ENCODE measurements around a stretch of chr5.

- RRBS: no CpG with 5 or more reads among the region's 7 CpGs
Observed at GRCh38 chr5:149310884-149311378, 34.4 kb upstream of the GRPEL2 start.

DNA sequence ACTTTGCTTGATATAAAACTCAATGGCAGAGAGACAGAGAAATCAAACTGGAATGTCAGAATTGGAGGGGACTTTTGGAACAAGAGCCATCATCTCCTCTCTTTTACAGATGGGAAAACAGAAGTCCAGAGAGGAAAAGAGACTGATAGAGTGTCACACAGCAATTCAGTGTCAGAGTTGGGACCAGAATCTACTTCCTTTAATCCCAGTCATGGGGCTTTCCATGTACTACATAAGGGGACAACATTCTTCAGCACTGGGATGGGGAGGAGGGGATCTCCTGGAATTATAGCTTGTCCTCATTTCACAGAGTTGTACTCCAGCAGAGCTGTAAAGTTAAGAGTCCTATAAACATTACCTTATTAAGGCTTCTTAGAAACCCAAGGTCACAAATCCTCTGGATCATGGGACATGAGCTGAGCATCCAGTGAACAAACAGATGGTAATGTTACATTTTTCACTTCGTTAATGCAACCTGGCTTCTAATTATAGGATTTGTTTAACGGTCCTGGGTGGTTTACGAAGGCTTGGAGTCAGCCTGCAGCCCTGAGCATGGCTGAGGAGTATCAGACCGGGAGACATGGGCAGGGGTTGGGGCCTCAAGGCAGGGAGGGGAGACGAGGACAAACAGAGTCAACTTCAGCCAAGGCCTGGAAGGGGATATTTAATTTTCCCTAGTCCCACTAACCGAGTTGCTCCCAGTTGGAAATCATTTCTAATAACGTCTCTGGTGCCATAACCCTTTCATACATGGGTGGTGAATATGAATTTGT lies 10.5 kb upstream of the IL17B start:
- RRBS: no CpG with 5 or more reads among the region's 7 CpGs

- RRBS: no CpG with 5 or more reads among the region's 21 CpGs
Observed at GRCh38 chr5:149451801-149452915, 73.1 kb upstream of the IL17B start.

DNA sequence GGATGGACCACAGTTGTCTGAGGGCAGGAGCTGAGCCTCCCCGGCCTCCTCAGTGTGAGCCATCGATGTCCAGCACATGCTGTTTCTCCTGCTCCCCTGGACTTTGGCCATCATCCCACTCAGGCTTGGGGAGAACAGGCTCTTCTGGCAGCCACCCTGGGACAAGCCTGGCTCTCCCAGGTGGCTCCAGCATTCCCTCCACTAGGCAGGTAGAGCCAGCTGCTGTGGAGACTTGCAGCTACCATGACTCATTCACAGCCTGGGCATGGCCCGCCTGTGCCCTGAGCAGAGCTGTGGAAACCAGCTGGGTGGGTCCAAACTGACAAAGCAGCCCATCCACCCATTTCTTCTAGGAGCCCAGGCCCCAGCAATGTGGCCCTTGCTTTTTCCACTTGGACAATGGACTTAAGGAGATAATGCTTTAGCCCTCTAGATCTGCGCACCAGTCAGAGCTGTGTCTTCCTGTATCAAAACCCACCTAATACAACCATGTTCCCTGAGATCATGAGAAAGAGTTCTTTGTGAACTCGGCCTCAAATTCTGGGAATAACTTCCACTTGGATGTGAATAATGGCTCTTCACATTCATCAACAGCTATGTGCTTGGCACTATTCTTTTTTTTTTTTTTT lies 76.9 kb downstream of the CSNK1A1 start:
- RRBS: no CpG with 5 or more reads among the region's 5 CpGs

DNA sequence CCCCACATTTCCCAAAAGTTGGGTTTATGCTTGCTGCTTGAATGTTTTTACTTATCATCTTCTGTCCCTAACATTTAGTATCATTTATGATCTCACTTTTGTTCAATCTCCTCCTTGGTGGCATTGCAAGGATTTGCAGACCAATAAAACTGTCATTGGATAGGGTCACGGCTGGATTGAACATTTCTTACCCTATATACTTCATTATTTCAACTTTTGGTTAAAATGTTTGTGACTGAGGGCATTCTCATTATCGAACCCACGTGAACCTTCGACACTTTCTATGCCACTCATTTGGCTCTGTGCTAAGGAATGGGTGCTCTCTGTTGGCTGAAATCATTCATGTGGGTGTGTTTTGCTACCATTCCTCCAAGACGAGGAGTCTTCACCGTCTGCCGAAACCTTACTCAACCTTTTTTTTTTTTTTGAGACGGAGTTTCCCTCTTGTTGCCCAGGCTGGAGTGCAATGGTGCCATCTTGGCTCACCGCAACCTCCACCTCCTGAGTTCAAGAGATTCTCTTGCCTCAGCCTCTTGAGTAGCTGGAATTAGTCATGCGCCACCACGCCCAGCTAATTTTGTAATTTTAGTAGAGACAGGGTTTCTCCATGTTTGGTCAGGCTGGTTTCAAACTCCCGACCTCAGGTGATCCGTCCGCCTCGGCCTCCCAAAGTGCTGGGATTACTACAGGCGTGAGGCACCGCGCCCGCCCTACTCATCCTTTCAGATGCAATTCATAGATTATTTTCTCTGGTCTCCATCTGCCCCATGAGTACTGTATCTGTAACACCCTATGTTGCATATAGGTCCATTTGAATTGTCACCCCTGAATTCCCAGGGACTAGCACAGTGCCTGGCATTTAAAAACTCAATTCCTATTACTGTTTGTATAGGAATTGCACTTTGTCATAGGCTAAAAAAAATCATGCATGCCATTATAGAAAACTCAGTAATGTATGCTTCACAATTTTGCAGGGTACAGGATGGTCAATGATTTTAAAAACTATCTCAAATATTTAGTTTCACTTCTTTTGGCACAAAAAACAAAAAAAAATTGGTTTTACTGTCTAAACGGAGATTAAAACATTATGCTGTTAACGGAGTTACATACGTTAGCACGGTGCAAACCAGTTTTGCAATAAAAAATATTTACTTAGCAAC lies 62.3 kb downstream of the CSNK1A1 start:
- RRBS: no CpG with 5 or more reads among the region's 23 CpGs

DNA sequence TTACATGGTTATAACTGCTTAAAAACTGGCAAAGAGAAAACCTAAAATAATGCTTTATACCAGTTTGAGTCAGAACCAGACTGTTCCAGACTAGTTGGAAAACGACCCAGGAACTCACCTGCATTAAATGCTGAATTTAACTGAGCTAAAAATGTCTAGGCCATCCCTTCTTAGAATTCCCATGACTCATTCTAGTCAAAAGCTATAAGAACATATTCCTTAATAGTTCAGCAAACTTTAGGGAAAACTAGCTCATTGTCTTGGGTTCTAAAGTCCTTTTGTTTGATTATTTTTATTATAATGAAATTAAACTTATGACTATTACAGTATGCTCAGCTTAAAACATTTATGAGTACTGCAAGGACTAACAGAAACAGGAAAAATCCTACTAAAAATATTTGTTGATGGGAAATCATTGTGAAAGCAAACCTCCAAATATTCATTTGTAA lies 57.4 kb downstream of the CSNK1A1 start:
- RRBS: no CpG with 5 or more reads among the region's 1 CpG

- RRBS: no CpG with 5 or more reads among the region's 3 CpGs
Observed at GRCh38 chr5:149658199-149658728, 71.8 kb upstream of the PPARGC1B start.

- RRBS: no CpG with 5 or more reads among the region's 6 CpGs
Observed at GRCh38 chr5:149702674-149702987, 27.5 kb upstream of the PPARGC1B start.

- RRBS: no CpG with 5 or more reads among the region's 2 CpGs
Observed at GRCh38 chr5:149984857-149985407, 15.5 kb downstream of the TIGD6 start.

DNA sequence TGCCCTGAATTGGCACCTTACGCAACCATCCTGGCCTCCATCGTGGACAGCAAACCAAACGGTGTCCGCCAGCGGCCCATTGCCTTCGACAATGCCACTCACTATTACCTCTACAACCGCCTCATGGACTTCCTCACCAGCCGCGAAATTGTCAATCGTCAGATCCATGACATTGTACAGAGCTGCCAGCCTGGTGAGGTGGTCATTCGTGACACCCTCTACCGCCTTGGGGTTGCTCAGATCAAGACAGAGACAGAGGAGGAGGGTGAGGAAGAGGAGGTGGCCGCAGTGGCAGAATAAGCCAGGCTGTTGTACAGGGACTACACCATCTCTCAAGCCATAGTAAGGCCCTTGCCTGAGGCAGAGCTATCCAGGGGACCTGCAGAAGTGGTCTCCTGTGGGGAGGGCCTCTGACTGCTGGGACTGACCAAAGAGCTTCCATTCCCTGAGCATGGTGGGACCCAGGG lies 34.4 kb downstream of the CSF1R start:
- RRBS: no CpG with 5 or more reads among the region's 13 CpGs

- RRBS: no CpG with 5 or more reads among the region's 7 CpGs
Observed at GRCh38 chr5:150161689-150162040, 4.9 kb upstream of the CDX1 start.

GRCh38 chr5:150178054-150178777 lies 11.6 kb downstream of the CDX1 start:
- RRBS: no CpG with 5 or more reads among the region's 8 CpGs

- RRBS: no CpG with 5 or more reads among the region's 3 CpGs
Observed at GRCh38 chr5:150410462-150410926, 2.2 kb downstream of the CD74 start.

DNA sequence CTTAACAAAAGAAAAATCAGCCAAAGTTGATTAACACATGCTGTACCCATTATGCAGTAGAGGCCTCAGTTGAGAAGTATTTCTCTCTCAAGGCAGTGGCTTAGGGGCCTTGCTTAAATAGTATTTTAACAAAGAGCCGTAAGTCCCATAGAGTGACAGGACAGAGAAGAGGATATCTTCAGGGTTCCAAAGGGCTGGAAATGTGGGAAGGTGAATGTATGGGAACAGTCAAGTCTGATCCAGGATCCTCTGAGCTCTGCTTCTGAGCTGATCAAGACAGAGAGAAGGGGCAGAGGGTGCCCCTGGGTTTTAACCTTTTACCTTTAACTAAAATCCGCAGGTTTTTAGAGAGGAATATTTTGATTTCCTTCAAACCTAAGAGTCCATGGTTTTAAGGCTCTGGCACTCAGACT lies 597 bp upstream of the CD74 start:
- RRBS: no CpG with 5 or more reads among the region's 2 CpGs

- RRBS: no CpG with 5 or more reads among the region's 13 CpGs
Observed at GRCh38 chr5:150542671-150543451, 34.9 kb downstream of the NDST1 start.

GRCh38 chr5:150557078-150558374 lies 49.6 kb downstream of the NDST1 start:
- RRBS: no CpG with 5 or more reads among the region's 23 CpGs

DNA sequence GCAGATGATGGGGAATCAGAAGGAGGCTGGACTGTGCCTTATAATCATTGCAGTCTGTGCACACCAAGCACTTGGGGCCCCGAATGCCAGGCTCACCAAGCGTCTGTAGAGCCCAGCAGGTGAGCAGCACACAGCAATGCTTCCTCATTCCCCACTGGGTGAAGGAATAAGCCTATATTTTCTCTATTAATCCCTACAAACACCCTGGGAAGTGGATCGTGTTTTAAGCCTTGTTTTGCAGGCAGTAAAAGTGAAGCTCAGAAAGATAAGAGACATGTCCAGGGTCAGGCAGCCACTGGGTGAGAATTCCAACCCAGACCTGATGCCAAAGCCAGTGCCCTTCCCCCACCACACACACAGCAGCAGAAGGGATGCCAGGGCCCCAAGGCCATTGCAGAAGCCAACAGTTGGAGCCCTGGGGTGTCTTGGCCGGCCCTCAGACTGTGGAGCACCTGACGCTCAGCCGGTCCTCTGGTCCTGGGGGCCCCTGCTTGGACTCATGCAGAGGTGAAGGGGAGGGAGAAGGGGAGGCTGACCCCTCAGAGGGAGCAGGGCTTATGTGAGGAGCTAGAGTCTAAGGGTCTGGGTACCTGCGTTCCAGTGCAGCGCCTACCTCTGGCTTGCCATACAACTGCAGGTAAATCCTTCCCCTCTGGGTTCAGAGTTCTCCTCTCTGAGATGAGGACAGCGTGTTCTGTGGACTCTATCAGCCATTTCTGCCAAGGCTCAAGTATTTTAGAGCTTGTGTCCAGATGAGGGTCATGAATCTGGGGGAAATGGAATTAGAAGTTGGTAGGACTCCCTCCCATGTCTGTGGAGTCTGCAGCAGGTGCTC lies 26.3 kb upstream of the SYNPO start:
- RRBS: no CpG with 5 or more reads among the region's 9 CpGs

- RRBS: no CpG with 5 or more reads among the region's 4 CpGs
Observed at GRCh38 chr5:150652009-150652339, 9.1 kb upstream of the MYOZ3 start.

- RRBS: 1% methylated on average over 16 of the region's 40 CpGs
Observed at GRCh38 chr5:150700271-150700901, 476 bp downstream of the RBM22 start.

Data from HGPS cell (cell line).